Measurements from ENCODE around the gene PXT1.

- PRO-cap = no peak
Observed at GRCh38 chr6:35600461-35600858, 87.8 kb upstream of the TULP1 start.

DNA sequence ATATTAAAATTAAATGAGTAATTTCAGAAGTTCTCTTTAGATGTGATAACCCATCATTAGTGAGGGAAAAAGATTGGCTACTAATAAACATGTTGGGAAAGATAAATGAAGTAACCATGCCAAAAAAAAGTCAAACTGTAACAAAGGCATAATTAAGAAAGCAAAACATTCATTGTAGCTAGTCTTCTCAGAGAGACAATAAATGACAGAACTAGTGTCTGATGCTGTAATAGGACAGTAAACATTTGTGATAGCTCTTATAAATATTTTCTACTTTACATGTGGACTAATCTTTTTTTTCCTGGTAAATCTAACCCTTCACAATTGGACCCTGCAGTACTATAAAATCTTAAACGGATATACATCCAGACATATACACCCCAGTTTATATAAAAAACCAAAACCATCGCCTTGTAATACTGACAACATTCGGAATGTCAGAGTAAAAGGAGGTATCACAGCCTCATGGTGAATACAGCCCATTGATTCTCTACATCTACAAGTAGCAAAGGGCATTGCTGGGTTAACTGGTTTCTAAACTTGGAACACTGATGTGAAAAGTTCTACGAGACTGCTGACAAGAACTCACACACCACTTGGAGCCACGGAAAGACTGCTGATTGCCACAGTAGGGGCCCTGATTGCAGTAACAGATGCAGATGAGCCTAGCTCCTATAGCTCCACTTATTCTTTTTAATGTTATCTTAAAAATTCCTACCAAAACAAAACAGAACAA, 87.7 kb downstream of the FKBP5 start:
- PRO-cap = no peak

DNA sequence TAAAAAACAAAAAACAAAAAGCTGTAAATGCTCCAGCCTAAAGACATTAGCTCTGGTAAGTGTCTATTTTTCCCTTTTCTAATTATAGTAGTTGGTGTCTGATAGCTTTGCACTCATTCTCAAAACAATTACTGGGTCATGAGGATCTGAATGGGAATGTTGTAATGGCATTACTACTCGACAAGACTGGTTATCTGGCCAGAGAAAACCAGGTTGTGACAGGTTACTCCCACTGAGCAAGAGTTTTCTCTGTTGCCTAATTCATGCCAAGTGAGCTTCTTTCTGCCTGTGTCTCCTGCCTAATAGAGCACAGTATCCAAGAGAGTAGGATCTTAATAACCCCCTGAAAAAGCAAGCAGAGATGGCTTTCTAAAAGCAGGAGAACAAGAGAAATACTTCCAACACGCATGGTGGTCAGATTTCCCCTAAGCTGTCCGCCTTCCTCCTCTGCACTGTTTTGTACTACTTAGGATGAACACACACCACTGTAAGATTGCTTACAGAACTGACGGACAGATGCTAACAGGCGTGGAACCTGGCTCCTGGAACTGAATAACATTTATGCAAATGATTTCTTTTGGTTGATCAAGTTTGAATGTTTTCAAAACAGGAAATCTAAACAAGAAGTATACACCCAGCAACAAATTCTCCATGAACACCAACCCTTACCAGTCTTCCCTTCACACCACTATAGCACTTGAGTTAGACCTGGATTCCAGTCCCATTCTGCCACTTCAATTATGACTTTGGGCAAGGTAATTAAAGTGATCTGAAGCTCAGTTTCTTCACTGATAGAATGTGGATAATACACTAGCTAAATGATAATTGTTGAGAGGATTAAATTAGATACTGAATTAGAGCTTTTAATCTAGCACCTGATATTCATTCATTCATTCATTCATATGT, 86.2 kb downstream of the FKBP5 start:
- PRO-cap = no peak

GRCh38 chr6:35727943-35728854, 8.6 kb upstream of the ARMC12 start:
- PRO-cap = bidirectional peak, plus-strand start at chr6:35728056, minus-strand start at chr6:35728124; bidirectional peak, plus-strand start at chr6:35728206, minus-strand start at chr6:35728274

DNA sequence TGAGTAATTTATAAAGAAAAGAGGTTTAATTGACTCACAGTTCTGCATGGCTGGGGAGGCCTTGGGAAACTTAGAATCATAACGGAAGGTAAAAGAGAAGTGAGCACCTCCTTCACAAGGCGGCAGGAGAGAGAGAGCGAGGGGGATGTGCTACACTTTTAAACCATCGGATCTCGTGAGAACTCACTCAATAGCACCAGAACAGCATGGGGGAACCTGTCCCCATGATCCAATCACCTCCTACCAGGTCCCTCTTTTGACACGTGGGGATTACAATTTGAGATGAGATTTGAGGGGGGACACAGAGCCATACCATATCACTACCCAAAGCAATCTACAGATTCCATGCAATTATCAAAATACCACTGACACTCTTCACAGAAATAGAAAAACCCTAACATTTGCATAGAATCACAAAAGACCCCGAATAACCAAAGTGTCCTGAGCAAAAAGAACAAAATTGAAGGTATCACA, 16.1 kb upstream of the CLPSL2 start:
- PRO-cap = unidirectional peak, minus-strand start at position 208 of the sequence

GRCh38 chr6:35787197-35787986, 6.6 kb downstream of the CLPSL1 start:
- PRO-cap = no peak

DNA sequence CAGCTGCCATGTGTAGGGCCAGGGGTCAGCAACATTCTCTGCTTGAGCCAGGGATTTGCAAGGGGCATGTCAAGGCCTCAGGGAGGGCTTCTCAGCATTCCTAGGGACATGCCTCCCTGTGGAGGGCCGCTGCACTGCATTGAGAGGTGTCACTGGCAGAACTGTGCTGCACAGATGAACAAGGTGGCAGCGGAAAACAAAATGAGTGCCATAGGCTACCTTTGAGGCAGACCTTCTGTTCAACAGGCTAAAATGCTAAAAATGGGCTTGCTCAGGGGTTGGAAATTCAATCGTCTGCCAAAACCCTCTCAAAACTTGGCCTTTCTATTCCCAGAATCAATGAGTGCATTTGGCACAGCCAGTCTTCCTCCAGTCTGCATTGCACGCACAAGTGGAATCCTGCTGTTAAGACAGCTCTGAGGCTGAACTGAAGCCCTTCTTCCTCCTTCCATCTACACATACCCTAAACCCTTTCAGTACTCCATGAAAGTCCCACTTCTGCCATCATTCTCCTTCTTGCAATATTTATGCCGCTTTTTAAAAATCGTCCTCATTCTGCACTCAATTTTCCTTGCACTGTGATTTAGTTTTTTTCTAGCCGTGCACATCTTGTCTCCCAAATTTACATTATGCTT, 51.7 kb upstream of the SRPK1 start:
- PRO-cap = no peak

DNA sequence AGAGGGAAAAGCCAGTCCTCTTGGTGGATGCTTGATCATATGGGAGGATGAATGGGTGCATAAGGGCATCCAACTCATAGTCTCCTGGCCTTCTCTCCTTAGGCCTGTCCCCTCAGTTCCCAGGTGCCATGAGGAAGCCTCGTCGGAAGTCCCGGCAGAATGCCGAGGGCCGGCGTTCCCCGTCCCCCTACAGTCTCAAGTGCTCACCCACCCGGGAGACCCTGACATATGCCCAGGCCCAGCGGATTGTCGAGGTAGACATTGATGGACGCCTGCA, 3.6 kb downstream of the BRPF3 start:
- PRO-cap = no peak

- PRO-cap = no peak
Observed at GRCh38 chr6:36245114-36245370, 24.8 kb upstream of the PNPLA1 start.

GRCh38 chr6:36291048-36291796, 21.4 kb downstream of the PNPLA1 start:
- PRO-cap = no peak

GRCh38 chr6:36363467-36364012, 23.9 kb downstream of the ETV7 start:
- PRO-cap = no peak

GRCh38 chr6:36442578-36443140, at the start of gene PXT1:
Gene PXT1, minus strand, starts transcription at chr6:36442854.
- PRO-cap = bidirectional peak, plus-strand start at chr6:36443015, minus-strand start at chr6:36442854

- PRO-cap = no peak
Observed at GRCh38 chr6:36504900-36505521, 42.3 kb downstream of the STK38 start.

DNA sequence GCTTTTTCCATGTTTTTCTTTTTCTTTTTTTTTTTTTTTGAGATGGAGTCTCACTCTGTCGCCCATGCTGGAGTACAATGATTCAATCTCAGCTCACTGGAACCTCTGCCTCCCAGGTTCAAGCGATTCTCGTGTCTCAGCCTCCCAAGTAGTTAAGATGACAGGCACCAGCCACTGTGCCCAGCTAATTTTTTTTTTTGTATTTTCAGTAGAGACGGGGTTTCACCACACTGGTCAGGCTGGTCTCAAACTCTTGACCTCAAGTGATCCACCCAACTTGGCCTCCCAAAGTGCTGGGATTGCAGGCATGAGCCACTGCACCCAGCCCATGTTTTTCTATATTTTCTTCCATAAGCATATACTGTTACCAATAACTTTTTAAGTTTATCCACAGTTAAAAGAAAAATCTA, 5.5 kb downstream of the STK38 start:
- PRO-cap = no peak

DNA sequence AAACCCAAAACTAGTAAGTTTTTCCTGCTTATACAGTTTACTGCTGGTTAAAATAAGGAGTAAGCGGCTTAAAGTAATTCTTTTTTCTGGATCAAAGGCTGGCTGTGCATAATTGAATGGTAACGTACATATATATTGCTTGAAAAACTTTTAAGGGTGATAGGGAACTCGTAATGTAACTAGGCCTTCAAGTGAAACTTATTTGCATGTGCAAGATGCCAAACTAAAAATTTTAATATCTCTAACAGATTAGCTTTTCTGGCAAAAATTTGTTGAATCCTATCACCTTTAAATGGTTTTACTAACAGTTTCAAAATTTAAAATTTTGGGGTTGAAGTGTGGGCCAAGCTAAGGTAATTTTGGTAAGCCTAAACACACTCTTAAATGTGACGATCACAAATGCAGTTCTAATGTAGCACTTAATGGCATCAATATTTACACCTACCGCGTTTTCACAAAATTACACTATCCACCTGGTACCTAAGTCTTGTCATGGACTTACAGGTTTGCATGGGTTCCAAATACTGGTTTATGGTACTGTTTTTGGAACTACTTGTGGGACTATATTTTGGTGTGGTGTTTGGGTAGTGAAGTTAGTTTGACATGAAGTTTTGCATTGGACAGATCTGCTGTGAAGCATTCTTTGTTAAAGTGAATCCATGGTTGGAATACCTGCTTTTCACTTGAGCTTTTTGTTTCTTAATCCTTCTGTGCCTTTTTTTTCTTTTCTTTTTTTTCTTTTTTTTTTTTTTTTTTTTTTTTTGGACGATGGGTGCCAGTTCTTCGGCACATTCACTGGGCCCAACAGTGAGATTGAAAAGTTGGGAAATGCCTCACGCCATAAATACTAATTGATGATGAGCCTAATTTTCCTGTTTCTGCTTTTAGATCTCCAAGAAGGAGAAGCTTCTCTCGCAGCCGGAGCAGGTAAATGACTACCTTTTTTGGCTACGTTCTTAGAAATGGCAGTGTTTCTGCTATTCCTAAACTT, 6.4 kb downstream of the SRSF3 start:
- PRO-cap = no peak

- PRO-cap = no peak
Observed at GRCh38 chr6:36611643-36612131, 17.5 kb downstream of the SRSF3 start.

- PRO-cap = no peak
Observed at GRCh38 chr6:36633976-36634650, 40.0 kb downstream of the SRSF3 start.

DNA sequence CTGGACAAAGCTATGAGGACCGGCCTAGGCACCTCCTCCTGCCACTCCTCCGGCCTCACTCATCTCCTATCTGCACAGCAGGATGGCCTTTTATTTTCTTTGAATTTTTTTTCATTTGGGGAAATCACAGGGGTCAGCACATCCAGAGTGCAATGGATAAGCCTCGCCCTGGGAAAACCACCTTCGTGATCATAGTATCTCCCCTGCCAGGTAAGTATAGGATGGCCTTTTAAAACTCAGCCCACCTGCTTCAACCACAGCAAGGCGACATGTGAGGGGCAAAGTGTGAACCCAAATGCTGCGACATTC, 39.1 kb upstream of the CDKN1A start:
- PRO-cap = no peak

GRCh38 chr6:36678253-36678648, 263 bp upstream of the CDKN1A start:
- PRO-cap = unidirectional peak, plus-strand start at chr6:36678372; bidirectional peak, plus-strand start at chr6:36678738, minus-strand start at chr6:36678566

GRCh38 chr6:36740445-36741312, 43.1 kb downstream of the RAB44 start:
- PRO-cap = no peak